ENCODE results near the genes ZNF77 and TLE2.

GRCh38 chr19:2275740-2276645 is 6.0 kb downstream of the PEAK3 start:
- PRO-cap, result no peak
- RRBS, result 69% methylated on average over 30 of the region's 77 CpGs

- PRO-cap, result no peak
- RRBS, result 52% methylated on average over 5 of the region's 40 CpGs
These were observed 12.2 kb upstream of the PEAK3 start for GRCh38 chr19:2293917-2294922.

GRCh38 chr19:2324473-2325924 is 3.4 kb downstream of the LSM7 start:
- PRO-cap, result no peak
- RRBS, result no CpG with 5 or more reads among the region's 60 CpGs

DNA sequence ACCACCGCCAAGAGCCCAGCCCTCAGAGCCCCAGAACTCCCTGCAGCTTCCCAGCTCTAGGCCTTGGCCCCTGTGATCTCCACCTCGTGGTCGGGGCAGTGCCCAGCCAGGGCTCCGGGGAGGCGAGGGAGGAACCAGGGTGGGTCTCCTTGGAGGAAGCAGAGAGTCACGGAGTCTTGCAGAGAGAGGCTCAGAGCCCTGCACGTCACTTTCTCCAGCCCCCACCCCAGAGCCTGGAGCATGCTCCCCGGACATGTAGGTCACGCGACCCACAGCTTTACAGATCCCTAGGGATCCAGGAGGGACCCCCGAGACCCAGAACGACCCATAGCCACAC is 11.9 kb downstream of the GADD45B start:
- PRO-cap, result no peak
- RRBS, result 18% methylated on average over 5 of the region's 12 CpGs

DNA sequence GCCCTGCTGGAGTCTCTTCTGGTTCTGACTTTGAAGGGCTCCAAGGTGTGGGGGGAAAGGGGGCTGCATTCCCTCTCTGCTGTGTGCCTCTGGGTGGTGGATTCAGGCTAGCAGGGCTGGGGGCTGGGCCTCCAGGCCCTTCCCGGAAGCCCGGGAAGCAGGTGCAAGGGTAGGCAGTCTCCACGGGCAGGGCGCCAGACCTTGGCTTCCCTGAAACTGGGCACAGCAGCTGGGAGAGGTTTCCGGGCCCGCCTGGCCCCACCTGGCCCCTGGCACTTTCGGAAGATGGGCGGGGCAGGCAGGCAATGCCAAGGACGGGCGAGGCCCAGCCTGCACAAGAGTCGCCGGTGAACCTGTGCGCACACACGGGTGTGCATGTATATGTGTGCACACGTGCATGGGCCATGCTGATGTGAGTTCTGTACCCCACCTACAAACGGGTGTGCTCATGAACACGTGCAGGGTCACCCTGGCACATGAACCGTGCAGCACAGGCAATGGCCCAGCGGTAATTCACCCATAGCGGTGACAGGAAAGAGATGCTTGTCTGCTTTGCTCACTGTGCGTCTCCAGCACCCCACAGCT is 15.2 kb downstream of the GADD45B start:
- PRO-cap, result no peak
- RRBS, result 19% methylated on average over 8 of the region's 21 CpGs

- PRO-cap, result no peak
- RRBS, result no CpG with 5 or more reads among the region's 8 CpGs
These were observed 53.6 kb downstream of the GADD45B start for GRCh38 chr19:2529501-2529984.

DNA sequence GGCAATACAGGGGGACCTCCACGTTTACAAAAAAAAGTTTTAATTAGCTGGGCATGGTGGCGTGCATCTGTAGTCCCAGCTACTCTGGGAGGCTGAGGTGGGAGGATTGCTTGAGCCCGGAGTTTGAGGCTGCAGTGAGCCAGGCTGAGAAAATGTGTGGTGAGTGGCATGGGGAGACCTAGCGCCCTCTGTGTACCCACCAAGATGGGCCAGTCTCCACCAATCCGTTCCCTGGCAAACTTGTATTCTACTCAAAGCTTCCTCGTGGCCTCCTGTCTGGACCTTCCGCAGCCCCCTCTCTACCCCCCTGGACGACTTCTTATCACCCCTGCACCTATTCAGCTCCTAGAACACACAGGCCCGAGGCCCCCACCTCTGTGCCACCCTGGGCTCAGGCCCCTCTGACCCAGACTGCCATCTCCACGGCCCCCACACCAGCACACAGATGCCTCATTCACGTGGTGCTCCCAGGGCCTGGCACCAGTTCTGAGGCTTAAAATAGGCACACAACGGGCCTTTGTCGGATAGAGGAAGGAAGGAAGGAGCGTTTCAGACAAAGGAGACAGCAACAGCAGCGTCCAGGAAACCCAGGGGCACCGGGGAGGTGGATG is 7.4 kb downstream of the GNG7 start:
- PRO-cap, result no peak
- RRBS, result 71% methylated on average over 2 of the region's 16 CpGs

DNA sequence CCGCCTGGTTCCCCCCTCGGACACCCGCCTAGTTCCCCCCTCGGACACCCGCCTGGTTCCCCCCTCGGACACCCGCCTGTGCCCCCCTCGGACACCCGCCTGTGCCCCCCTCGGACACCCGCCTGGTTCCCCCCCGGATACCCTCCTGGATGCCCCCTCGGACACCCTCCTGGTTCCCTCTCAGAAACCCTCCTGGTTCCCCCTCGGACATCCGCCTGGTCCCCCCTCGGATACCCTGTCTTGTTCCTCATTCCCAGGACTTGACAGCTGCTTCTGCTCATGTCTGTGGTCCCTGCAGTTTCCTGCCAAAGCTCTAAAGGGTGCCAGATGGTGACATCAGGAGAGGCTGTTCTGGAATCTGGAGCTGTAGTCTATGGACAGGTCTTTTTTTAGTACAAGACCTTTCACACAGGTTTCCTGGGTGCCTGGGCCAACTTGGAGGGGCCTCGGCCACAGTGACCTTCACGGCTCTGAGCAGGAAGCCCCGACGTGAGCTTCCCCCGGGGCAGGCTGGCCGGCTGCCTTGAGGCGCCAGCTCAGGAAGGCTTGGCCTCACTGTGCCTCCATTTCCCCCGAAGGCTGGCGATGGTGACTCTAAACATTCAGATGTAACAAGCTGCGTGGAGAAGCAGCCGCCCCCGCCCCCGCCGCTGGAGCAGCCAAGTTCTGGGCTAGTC is 13.0 kb downstream of the SGTA start:
- PRO-cap, result no peak
- RRBS, result no CpG with 5 or more reads among the region's 30 CpGs

DNA sequence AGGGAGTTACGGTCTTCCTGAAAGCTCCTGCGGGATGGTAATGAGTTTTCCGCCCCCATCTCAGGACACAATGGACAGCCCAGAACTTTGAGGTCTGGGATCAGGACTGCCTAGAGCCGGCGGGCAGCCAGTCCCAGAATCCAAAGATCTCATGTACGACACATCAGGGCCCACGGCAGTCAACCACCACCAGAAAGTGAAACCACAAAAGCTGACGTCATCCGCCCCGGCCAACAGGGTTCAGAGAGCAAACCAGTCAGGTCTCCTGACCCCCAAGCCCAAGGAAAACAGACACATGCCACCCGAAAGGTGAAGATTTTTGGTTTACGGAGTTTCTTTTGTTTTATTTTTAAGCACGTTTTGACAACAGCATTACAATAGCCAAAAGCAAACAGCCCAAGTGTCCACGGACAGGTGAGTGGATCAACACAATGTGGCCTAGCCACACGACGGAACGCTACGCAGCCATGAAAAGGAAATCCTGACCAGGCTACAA is 7.1 kb downstream of the SGTA start:
- PRO-cap, result bidirectional peak, plus-strand start at position 262 of the sequence, minus-strand start at position 148 of the sequence
- RRBS, result 11% methylated on average over 5 of the region's 18 CpGs

GRCh38 chr19:2778281-2778752 is 4.8 kb downstream of the SGTA start:
- PRO-cap, result no peak
- RRBS, result 88% methylated on average over 4 of the region's 8 CpGs

- PRO-cap, result bidirectional peak, plus-strand start at chr19:2945181, minus-strand start at chr19:2944971
- RRBS, result 2% methylated on average over 18 of the region's 57 CpGs
These were observed at the start of gene ZNF77 for GRCh38 chr19:2944254-2945078. Gene ZNF77, minus strand, starts transcription at chr19:2944971.

- PRO-cap, result bidirectional peak, plus-strand start at chr19:3029143, minus-strand start at chr19:3029197
- RRBS, result 3% methylated on average over 38 of the region's 84 CpGs
These were observed at the start of gene TLE2 for GRCh38 chr19:3028835-3029488. Gene TLE2, minus strand, starts transcription at chr19:3029280.

- PRO-cap, result unidirectional peak, plus-strand start at chr19:3042521
- RRBS, result 5% methylated on average over 7 of the region's 44 CpGs
These were observed 12.9 kb upstream of the TLE2 start for GRCh38 chr19:3041702-3042613.

GRCh38 chr19:3058133-3058678 is 4.1 kb downstream of the TLE5 start:
- PRO-cap, result no peak
- RRBS, result 67% methylated on average over 1 of the region's 14 CpGs

GRCh38 chr19:3061025-3061687 is 1.1 kb downstream of the TLE5 start:
- PRO-cap, result bidirectional peak, plus-strand start at chr19:3061556, minus-strand start at chr19:3061360
- RRBS, result 3% methylated on average over 24 of the region's 44 CpGs

DNA sequence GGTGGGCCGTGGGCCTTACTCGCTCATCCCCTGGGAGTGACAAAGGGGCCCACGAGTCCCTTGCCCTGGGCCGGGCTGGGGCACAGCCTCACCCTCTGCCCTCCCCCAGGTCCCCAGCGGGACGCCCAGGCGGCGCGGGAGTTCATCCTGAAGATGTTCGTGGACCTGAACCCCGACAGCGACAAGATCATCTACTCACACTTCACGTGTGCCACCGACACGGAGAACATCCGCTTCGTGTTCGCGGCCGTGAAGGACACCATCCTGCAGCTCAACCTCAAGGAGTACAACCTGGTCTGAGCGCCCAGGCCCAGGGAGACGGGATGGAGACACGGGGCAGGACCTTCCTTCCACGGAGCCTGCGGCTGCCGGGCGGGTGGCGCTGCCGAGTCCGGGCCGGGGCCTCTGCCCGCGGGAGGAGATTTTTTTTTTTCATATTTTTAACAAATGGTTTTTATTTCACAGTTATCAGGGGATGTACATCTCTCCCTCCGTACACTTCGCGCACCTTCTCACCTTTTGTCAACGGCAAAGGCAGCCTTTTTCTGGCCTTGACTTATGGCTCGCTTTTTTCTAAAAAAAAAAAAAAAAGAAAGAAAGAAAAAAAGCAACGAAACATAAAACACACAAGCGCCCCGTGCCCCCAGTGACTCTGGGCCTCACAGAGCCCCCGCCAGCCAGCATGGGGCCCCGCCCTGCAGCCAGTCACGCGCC is 14.8 kb upstream of the GNA15 start:
- PRO-cap, result no peak
- RRBS, result no CpG with 5 or more reads among the region's 45 CpGs

GRCh38 chr19:3335265-3336317 is 30.8 kb upstream of the NFIC start:
- PRO-cap, result no peak
- RRBS, result 57% methylated on average over 4 of the region's 18 CpGs

GRCh38 chr19:3369088-3370113 is 3.0 kb downstream of the NFIC start:
- PRO-cap, result bidirectional peak, plus-strand start at chr19:3369786, minus-strand start at chr19:3369492
- RRBS, result 12% methylated on average over 30 of the region's 42 CpGs

- PRO-cap, result no peak
- RRBS, result no CpG with 5 or more reads among the region's 5 CpGs
These were observed 35.9 kb downstream of the NFIC start for GRCh38 chr19:3402266-3402733.

- PRO-cap, result no peak
- RRBS, result no CpG with 5 or more reads among the region's 10 CpGs
These were observed 46.1 kb downstream of the SMIM24 start for GRCh38 chr19:3434109-3434691.

Data from kidney (tissue), 2 donors.